Foreskin fibroblast (primary cell): ENCODE data around the genes REG3A, CTNNA2, LRRTM1 and TRABD2A.

DNA sequence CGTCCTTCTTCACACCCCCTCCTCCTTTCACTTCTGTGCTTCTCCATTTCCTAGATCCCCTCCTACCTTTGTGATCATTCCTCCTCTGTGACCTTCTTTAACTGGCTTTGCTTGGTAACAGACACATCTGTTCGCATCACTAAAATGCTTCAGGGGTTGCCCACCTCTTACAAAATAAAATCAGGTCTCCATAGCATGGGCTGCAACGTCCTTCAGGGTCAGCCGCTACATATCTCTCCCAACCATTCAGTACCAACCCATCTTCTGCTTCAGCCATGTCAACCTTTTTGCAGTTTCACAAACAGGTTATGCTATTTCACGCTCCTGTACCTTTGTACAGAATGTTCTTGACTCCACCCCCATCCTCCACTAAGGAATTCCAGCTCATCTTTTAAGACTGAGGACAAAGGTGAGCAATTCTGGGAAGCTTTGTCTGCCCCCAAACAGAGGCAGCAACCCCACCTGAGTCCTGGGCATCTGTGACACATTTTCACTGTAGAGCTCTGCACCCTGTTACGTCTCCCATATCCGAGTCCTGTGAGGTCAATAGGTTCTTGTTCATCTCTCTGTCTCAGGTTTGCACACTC, 8.8 kb upstream of the EVA1A start:
- RRBS: no CpG with 5 or more reads among the region's 7 CpGs

DNA sequence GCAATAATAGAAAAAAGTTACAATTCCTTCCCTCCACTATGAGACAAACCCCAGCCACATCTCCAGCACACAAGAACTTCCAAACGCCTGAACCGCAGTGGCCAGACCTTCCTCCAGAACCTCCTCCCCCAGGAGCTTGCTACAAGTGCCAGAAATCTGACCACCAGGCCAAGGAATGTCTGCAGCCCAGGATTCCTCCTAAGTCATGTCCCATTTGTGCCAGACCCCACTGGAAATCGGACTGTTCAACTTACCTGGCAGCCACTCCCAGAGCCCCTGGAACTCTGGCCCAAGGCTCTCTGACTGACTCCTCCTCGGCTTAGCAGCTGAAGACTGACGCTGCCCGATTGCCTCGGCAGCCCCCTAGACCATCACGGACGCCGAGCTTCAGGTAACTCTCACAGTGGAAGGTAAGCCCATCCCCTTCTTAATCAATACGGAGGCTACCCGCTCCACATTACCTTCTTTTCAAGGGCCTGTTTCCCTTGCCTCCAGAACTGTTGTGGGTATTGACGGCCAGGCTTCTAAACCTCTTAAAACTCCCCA, 431.6 kb downstream of the LRRTM4 start:
- RRBS: no CpG with 5 or more reads among the region's 13 CpGs

DNA sequence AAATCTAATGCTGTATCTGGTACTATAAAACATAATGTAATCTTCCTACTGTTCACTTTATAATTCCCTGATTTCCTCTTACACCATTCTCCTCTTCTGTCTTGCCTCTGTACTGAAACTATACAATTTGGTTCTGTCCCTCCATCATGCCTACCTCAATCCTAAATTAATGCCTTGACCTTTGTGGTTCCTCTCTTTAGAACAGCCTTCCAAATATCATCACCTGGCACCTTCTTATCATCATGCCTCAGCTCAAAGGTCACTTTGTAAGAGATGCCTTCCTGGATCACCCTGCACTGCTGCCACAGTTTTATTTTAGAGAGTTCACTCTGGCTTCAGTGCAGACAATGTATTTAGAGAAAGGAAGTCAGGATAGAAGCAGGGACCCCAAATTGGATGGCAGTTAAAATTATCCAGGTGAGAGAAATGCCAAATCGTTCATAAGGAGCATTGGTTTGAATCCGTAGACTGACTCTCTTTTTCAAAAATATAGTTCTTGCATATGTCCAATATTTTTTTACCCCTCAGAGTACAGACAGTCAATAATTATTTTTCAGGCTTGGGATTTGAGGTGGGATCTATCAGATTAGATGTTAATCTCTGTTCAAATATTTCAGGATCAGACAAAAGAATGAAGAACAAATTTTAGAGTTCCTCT, 64.4 kb downstream of the LRRTM4 start:
- RRBS: no CpG with 5 or more reads among the region's 2 CpGs

DNA sequence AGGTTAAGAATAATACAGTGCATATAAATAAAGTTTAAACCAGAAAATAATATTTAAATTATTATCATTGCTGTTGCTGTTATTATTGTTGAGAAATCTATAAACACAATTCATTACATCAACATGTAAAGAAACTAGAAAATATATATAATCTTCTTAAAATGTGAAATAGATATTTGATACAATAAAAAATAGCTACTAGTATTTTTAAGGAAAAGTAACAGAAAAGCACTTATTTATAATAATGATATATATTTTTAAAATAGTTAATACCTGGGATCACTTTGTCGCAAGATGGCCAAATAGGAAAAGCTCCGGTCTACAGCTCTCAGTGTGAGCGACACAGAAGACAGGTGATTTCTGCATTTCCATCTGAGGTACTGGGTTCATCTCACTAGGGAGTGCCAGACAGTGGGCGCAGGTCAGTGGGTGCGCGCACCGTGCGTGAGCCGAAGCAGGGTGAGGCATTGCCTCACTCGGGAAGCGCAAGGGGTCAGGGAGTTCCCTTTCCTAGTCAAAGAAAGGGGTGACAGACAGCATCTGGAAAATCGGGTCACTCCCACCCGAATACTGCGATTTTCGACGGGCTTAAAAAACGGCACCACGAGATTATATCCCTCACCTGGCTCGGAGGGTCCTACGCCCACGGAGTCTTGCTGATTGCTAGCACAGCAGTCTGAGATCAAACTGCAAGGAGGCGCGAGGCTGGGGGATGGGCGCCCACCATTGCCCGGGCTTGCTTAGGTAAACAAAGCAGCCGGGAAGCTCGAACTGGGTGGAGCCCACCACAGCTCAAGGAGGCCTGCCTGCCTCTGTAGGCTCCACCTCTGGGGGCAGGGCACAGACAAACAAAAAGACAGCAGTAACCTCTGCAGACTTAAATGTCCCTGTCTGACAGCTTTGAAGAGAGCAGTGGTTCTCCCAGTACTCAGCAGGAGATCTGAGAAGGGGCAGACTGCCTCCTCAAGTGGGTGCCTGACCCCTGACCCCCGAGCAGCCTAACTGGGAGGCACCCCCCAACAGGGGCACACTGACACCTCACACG, 70.7 kb upstream of the LRRTM4 start:
- RRBS: no CpG with 5 or more reads among the region's 29 CpGs

- RRBS: no CpG with 5 or more reads among the region's 32 CpGs
Measured at GRCh38 chr2:77753688-77754480, 231.7 kb upstream of the LRRTM4 start.

DNA sequence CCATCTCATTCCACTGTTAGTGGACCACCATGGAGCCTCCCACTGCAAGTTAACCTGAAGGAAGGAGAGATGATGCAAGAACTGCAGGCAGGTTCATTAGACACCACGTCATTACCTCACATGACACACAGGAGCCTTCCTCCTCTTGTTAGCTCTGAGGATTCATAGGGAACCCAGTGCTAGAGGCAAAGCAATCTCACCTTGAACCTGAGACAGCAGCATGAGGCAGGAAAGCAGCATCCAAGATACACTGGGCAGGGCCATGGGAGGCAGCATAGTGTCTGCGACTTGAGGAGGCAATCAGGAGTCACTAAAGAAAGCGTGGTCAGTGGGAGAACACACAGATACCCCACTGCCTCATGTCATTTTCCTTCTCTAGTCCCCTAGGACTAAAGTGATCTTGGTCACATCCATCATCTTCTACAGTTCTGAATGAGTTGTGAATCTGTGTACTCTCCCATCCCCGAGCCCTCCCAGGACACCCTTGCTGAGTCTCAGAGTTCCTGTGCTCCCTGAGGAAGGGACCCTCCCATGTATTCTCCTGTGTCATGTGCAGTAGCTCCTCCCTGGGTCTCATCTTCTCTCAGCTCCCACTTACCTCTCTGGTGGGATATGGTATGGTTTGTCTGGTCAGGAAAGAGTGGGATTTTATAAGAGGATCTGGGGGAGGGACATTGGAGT, at the start of gene REG3A:
Gene REG3A (minus strand): TSS at position 624 of the 681 bp plus-strand sequence.
- RRBS: no CpG with 5 or more reads among the region's 4 CpGs

DNA sequence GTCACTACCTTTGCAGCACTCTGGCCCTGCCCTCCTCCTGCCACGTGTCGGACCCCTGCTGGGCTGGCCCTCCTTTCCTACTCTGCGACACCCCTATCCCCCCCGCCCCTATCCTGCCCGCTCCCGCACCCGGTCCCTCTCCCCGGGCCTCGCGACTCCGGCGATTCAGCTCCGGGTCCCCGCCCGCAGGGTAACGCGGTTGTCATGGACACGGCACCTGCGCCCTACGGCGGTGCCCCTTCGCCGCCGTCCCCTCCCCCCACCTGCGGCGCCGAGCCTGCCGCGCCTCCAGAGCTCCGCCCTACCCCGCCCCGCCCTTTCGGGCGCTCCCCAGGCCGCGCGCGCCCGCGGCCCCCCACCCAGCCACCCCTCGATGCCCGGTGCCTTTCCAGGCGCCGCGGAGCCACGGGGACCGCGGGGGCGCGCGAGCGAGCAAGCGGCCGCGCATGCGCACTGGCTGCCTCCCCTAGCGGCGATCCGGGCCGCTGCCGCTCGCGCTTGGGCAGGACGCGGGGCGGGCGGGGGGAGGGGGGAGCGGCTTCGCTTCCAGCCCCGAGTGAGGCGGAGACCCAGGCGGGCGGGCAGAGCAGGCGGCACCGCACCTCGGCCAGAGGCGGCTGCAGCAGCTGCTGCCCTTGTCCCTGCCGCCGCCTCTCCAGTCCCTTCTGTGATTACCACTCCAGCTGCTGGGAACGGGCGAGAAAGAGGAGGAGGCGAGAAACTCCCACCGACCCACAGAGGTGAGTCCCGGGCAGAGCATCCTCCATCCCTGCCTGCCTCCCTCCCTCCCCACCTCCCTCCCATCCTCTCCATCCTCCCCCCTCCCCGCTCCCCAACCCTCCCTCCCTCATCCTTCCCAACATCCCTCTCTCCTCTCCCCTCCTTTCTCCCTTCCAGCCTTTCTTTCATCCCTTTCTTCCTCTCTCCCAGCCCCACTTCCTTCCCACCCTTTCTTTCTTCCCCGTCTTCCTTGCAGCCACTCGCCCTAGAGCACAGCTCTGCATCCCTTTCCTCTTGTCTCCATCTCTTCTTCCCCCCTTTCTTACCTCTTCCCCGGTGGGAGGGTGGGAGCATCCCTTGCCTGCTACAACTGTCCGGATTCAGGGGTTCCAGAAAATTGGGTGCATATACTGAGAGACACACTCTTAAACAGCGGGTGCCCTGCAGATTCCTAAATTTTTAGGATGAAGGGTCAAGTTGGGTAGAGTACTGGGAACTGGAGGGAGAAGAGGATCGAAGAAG, at the start of gene CTNNA2:
Gene CTNNA2 (plus strand): TSS at position 584 of the 1,242 bp plus-strand sequence.
- RRBS: 4% methylated on average over 10 of the region's 91 CpGs

DNA sequence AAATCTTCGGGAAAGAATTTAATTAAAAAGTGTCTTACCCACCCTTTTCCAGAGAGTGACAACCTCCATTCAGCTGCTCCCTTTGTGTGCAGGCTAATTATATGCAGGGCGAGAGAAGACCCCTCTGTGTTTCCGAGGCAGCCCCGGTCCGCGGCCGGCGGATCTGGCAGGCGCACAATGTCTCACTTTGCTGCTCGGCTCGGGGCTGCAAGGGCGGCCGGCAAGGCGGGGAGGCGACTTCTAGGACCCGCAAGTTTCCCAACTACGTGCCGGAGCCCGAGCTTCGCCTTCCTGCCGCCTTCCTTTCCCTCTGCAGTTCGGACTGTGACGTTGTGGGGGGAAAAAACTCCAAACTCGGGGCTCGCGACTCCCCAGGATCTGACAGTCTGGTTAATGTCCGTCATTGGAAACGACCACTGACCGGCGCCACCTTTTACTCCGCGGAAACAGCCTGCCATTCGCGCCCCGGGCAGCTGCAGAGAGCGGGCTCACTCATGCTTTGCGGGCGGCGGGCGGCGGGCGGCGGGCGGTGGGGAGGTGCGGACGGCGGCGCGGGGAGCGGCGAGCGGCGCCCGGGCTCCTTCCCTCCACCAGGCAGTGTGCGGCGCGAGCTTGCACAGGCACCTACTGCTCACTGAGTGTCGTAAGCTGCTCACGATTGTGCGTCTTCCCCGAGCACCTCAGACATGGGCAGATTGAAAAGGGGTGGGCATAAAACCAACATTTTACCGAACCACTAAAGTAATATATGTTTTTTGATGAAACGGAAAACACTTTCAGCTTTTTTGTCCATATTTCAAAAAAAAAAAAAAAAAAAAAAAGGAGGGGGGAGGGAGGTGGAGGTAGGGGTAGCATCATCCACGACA, at the start of gene LRRTM1:
Gene LRRTM1 (minus strand): TSS at position 643 of the 866 bp plus-strand sequence.
- RRBS: 1% methylated on average over 29 of the region's 64 CpGs

DNA sequence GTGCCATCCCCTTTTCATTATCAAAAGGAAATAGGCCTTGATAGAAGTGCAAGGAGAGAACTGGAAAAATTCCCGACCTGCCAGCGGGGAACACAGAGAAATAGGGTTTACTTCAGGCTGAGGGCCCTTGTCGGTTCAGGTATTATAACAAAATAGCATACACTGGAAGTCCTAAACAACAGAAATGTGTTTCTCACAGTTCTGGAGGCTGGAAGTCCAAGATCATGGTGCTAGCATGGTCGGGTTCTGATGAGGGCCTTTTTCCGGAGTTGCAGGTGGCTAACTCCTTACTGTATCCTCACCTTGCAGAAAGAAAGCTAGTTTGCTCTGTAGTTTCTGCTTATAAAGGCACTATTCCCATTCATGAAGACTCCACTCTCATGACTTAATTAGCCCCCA, 215.7 kb upstream of the LRRTM1 start:
- RRBS: no CpG with 5 or more reads among the region's 5 CpGs

DNA sequence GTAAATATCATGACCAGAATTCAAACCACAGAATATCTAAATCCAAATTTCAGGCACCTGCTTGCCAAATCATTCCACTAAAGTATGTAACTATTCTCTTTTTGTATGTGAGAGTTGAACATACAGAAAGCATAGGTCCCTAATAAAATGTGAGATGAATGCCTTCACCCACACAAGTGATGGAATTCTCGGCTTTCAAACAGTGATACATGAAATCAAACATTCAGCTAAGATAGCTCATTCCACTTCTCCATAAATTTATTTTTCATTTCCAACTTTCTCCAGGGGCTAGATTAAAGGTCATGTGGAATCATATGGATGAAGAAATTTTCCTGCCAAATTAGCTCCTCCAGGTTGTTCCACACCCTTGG, 721.6 kb downstream of the SUCLG1 start:
- RRBS: no CpG with 5 or more reads among the region's 1 CpG

DNA sequence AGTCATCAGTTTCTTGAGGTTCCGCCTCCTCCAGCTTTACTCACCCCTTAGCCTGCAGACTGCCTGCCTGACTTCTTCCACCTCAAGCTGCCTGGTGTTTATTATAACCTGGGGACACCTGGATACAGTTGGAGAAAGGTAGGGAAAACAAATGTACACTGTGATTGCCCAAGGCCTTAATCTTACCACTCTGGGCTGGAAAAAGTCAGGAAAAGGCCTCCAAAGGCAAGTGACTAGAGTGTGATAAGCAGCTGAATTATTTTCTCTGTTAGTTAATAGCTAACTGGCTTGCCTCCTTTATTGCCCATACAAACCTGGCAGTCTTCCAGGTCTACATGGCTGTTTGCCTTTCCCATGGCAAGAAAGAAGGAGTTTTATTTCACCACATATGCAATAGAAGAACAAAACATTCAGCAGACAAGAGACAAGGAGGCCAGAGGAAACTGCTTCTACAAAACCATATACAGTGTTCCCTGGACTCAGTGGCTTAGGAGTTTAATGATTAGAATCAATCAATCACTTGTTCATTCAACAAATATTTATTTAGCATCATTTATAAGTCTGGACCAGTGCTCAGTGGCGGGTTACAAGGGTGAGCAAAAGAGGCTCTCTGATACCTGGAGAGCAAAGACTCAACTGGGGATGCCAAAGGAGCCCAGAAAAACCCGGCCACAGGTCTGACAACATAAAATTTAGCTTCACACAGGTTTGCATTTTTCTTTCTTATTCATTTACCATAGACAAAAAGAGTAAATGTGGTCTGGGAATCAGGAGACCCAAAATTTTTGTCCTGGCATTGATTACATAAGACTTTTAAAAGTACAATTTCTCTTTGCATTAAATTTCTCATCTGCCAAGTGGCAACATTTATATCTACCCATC, 27.5 kb upstream of the SUCLG1 start:
- RRBS: no CpG with 5 or more reads among the region's 3 CpGs

DNA sequence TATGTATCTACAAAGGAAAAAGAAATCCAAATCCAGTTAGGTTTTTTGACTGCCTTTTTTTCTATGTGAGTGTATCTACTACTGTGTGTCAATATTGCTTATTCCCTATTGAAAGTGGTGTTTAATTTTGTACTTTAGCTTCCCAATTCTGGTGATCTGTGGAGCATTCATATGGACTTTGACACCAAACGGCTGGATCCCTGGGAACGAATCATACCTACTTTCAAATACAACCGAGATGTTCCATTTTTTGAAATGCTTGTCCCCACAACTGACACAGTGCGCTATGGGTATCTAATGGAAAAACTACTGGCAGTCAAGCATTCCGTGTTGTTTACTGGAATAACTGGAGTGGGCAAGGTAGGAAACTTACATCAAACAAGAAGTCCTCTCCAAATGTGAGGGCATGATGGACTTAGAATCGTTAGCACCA, 152.9 kb downstream of the DNAH6 start:
- RRBS: no CpG with 5 or more reads among the region's 6 CpGs

GRCh38 chr2:84832894-84833368, 48.0 kb downstream of the TRABD2A start:
- RRBS: no CpG with 5 or more reads among the region's 4 CpGs

DNA sequence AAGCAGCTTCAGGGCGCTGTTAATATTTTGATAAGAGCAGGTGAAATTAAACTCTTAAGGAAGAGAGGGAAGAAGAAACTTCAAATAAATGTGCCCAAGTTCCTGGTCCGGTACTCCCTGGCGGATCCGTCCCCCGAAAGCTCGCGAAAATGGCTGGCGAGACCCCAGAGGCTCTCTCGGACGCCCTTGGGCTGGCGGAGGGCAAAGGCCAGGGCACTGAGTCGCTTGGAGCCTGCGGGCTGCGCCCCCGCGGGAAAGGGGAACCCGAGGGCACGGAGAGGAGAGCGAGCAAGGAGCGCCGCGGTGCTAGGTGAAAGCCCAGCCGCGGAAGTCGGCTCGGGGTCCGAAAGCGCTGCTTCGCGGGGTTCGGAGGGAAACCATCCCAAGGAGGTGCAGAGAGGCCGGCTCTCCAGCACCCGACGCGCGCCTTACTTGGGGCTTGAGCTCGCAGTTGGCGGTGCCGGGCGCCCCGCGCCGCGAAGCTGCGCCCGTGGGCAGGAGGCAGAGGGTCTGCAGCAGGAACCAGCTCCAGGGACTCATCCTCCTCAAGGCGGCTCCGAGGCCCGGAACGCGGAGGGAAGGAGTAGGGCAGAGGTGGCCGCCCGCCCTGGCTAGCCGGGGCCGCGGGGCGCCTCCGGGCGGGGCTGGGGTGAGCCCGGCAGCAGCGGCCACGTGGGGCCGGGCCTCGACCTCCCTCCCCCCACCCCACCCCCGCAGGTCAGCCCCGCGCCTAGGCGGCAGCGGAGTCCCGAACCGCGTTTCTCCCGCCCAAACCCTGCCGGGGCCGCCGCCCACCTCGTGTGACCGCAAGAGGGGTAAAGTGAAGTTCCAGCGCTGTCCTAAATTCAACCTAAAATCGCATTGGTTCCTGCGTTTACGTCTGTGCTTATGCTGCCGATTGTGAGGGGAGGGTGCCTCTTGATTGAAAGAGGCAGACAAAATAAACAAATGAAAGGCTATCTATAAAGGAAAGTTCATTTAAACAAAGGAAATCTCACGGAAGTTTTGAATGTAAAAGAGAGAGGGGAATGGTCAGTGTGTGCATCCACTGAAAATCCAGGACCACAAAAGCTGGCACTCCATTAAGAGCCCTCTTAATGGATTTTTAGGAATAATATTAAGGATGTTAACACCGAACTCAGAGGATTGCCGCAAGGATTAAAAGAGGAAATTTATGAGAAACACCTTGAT, at the start of gene TRABD2A:
Gene TRABD2A (minus strand): TSS at position 585 of the 1,191 bp plus-strand sequence.
- RRBS: 2% methylated on average over 31 of the region's 86 CpGs

DNA sequence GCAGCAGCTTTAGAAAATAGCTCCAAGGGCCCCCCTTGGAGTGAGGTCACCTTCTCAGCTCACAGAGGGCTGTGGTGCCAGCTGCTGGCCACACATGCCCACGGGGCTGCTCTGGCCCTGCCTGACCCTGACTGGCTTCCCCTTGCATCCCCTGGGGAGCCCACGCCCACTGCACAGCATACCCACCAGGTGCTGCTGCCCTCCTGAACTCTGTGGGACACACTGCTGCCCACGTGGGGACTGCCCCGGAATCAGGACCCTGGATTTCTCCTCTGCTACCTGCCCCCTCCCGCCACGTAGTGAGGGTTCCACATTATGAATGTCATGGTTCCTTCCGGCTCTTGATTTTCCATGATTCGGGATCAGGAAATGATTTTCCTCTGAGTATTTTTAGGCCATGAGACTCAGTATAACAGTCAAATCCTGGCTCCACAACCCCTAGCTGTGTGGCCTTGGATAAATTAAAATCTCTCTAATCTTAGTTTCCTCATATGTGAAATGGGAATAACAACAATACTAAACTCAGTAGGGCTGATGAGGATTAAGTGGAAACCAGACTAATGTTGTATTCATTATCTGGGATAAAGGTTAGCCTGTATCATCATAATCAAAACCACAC, 70.1 kb downstream of the TGOLN2 start:
- RRBS: 69% methylated on average over 2 of the region's 8 CpGs

- RRBS: no CpG with 5 or more reads among the region's 18 CpGs
Measured at GRCh38 chr2:85353762-85354309, 492 bp downstream of the RETSAT start.

DNA sequence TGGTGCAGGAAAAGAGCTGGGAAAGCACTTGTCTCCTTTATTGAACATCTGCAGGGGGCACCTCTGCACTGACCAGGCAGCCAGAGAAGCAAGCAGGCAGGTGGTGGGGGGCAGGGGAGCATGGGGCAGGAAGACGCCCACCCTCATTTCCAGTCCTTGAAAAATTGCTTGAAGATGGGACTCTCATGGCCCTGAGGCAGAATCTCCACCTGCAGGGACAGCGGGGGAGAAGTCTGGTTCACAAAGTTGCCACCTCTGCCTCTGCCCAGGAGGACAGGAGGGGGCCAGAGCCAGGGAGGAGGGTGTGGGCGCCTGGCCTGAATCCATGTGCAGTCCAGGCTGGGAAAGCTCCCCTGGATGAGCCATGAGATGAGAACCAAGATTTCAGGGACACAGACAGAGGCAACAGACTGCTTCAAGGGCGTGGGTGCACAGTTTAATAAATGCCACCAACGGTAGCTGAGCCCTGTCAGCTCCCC, 15.4 kb downstream of the CAPG start:
- RRBS: no CpG with 5 or more reads among the region's 5 CpGs

- RRBS: no CpG with 5 or more reads among the region's 7 CpGs
Measured at GRCh38 chr2:85396558-85397501, 13.3 kb downstream of the CAPG start.